ENCODE measurements around the genes TRIM73 and SPDYE17.

GRCh38 chr7:74575254-74575746, 82.2 kb upstream of the GTF2I start:
- PRO-cap, 3 experiments, result no peak in any of the 3 experiments

- PRO-cap, 3 experiments, result peak in 2 of 3 experiments; most common plus-strand start chr7:74612775 (in 2); most common minus-strand start chr7:74612481 (in 1)
Measured at GRCh38 chr7:74612133-74612945, 45.2 kb upstream of the GTF2I start.

GRCh38 chr7:74659688-74660345, 2.3 kb downstream of the GTF2I start:
- PRO-cap, 3 experiments, result peak in 1 of 3 experiments; most common plus-strand start chr7:74660093 (in 1); most common minus-strand start chr7:74660036 (in 1)

- PRO-cap, 3 experiments, result no peak in any of the 3 experiments
Measured at GRCh38 chr7:74728655-74729156, 45.1 kb upstream of the NCF1 start.

- PRO-cap, 3 experiments, result no peak in any of the 3 experiments
Measured at GRCh38 chr7:75025303-75025898, 48.2 kb downstream of the RCC1L start.

GRCh38 chr7:75058260-75059061, 15.1 kb downstream of the RCC1L start:
- PRO-cap, 3 experiments, result no peak in any of the 3 experiments

GRCh38 chr7:75166366-75166839, 74.0 kb downstream of the GTF2IRD2B start:
- PRO-cap, 3 experiments, result no peak in any of the 3 experiments

- PRO-cap, 3 experiments, result no peak in any of the 3 experiments
Measured at GRCh38 chr7:75395544-75395821, at the start of gene TRIM73. TRIM73 (plus strand) TSS chr7:75395629.

GRCh38 chr7:75679101-75679541, 59.6 kb downstream of the HIP1 start:
- PRO-cap, 3 experiments, result no peak in any of the 3 experiments

DNA sequence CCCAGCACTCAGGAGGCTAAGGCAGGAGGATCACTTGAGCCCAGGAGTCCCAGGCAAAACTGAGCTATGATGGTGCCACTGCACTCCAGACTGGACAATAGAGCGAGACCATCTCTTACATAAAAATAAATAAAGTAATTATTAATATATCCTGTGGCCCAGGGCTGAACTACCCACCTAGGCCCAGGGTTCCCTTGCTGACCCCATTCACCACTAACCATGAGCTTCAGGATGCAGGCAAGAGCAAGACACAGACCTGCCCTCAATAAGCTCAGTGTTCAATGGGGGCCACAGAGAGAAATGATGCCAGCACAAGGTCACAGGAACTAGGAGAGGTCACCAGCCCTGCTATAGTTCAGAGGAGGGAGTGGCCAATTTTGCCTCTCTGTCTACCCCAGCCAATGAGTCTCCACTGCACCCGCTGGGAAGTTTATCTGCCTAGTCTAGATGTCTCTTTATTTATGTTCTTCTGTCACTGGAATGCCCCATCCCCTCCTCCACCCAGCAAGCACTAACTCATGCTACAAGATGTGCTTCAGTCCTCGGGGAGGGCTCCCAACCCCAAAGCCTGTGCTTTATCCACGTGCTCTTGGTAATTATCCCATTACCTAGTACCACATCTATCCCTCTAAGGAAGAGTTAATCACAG, 4.3 kb downstream of the HIP1 start:
- PRO-cap, 3 experiments, result no peak in any of the 3 experiments

DNA sequence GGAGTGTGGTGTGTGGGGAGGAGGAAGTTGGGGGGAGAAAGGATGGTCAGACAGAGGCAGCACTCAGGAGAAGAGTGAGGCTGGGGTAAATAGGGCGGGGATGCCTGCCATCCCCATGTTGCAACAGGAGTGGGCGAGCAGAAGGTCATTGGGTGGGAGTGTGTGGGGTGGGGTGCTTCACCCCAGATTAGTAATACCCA, 3.6 kb upstream of the CCL24 start:
- PRO-cap, 3 experiments, result no peak in any of the 3 experiments

GRCh38 chr7:75945175-75945759, 30.3 kb downstream of the POR start:
- PRO-cap, 3 experiments, result no peak in any of the 3 experiments

DNA sequence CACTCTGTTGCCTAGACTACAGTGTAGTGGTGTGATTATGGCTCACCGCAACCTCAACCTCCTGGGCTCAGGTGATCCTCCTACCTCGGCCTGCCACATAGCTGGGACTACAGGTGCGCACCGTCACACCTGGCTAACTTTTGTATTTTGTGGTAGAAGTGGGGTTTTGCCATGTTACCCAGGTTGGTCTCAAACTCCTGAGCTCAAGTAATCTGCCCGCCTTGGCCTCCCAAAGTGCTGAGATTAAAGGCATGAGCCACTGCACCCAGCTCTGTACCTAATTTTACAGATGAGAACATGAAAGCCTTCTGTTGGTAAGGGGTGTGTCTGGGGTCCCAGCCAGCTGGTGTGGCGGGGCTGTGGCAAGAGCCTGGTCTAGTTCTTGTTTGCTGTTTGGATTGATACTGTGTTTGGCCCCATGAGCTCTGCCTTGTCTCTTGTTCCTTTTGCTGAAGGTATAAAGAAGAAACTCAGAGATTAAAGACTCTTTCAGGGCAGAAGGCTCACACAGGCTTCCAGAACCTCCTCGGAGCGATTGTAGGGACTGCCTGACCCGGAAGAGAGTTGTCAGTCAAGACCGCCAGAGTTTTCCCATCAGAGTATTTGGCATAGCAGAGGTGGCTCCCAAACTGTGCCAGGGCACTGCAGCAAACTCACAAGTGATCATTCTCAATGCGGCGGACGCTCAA, 31.5 kb downstream of the POR start:
- PRO-cap, 3 experiments, result no peak in any of the 3 experiments

- PRO-cap, 3 experiments, result no peak in any of the 3 experiments
Measured at GRCh38 chr7:75962672-75963773, 31.4 kb downstream of the TMEM120A start.

- PRO-cap, 3 experiments, result peak in 1 of 3 experiments; most common minus-strand start chr7:75966479 (in 1)
Measured at GRCh38 chr7:75965801-75967096, 28.1 kb downstream of the TMEM120A start.

DNA sequence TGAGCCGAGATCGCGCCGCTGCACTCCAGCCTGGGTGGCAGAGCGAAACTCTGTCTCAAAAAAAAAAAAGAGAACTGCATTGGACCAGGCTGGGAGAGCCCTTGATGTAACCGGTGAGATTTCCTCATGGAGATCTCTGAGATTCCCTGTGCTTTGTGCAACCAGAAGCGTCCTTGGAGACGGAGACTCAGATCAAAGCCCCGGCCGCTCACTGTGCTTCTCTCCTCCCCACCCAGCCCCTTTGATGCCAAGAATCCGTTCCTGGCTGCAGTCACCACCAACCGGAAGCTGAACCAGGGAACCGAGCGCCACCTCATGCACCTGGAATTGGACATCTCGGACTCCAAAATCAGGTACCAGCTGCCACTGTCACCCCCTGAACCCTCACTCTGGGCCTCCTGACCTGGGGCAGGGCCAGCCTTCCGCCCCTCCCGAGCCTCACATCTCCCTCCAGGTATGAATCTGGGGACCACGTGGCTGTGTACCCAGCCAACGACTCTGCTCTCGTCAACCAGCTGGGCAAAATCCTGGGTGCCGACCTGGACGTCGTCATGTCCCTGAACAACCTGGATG, 11.0 kb downstream of the TMEM120A start:
- PRO-cap, 3 experiments, result no peak in any of the 3 experiments

DNA sequence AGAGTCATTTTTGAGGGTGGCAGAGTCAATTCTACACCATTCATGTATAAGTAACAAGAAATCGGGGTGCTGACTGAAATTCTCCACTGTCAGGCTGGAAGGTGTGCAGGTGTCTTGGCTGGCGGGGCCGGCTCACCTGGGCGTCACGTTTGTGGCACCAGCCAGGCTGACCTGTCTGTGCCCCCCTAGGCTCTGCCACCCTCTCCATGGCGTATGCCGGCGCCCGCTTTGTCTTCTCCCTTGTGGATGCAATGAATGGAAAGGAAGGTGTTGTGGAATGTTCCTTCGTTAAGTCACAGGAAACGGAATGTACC, 16.7 kb downstream of the MDH2 start:
- PRO-cap, 3 experiments, result no peak in any of the 3 experiments

DNA sequence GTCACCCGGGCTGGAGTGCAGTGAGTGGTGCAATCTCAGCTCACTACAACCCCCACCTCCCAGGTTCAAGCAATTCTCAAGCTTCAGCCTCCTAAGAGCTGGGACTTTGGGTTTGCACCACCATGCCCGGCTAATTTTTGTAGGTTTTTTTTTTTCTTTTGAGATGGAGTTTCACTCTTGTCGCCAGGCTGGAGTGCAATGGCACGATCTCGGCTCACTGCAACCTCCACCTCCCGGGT, 10.1 kb upstream of the HSPB1 start:
- PRO-cap, 3 experiments, result no peak in any of the 3 experiments

DNA sequence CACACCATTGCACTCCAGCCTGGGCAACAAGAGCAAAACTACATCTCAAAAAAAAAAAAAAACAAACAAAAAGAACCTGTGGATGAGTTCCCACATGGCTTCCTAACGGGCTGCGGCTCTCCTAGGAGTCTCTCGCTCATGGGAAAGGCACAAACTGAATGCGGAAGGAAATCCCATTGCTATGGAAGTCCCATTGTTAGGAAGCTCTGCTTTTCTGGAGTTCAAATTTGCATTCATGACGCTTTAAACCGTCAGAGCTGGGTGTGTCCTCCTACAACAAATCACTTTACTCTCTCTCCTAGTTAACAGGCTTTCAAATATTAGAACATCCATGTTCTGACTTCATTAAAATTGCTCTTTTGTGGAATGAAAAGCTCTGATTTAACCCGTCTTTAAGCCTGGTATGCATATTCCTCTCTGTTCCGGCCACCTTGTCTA, at the start of gene SPDYE17:
Gene SPDYE17 (minus strand): TSS at position 198 of the 438 bp plus-strand sequence.
- PRO-cap, 3 experiments, result no peak in any of the 3 experiments

DNA sequence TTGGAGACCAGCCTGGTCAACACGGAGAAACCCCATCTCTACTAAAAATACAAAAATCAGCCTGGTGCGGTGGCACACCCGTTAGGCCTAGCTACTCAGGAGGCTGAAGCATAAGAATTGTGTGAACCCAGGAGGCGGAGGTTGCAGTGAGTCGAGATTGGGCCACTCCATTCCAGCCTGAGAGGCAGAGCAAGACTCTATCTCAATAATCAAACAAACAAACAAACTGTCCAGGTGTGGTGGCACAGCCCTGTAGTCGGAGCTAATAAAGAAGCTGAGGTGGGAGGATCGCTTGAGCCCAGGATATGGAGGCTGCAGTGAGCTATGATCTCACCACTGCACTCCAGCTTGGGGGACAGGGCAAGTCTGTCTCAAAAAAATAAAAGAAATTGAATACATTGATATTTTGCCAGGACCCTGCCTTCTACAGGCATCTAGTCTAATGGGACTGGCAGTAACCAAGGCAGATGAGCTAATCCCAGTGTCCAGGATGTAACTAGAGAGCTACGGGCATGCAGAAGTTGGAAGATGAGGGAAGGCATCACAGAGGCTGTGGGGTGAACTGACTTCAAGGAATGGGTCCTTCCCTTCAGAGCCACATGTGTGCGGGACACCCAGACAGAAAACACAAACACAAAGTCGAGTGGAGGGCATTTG, 8.6 kb downstream of the SPDYE18 start:
- PRO-cap, 3 experiments, result no peak in any of the 3 experiments

Measured in Metastatic Breast Carcinoma in the Ovary (tissue), 3 donors.